HTERT-HM (cell line): ENCODE measurements around the genes P2RY6 and DNAJB13.

DNA sequence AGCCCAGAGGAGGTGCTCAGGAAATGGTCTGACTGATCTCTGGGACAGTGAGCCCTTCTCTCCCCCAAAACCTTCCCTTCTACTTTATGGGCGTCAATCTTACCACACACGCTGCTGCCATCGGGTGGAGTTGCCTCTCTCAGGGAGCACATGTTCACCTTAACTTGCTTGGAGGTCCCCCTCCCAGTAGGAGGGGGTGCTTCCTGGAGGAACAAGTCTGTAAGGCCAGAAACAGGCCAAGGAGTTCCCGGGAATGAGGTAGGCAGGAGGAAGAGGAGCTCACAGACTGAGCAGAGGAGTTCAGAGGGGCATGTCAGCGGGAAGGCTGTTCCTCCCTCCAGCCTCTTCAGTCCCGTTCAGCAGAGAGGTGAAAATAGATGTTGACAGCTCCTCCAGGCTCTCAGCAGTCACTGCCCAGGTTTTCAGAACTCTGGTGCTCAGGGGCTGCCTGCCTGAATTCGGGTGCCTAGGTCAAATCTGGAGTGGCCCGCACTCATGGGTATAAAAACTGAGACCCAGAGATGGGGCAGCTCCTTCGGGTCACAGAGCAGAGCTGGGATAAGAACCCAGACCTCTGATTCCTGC is 18.1 kb downstream of the ATG16L2 start:
- RRBS: no CpG with 5 or more reads among the region's 9 CpGs

- RRBS: no CpG with 5 or more reads among the region's 3 CpGs
Observed at GRCh38 chr11:73004517-73005193, 137.5 kb downstream of the FCHSD2 start.

- RRBS: no CpG with 5 or more reads among the region's 2 CpGs
Observed at GRCh38 chr11:73047992-73048501, 94.1 kb downstream of the FCHSD2 start.

GRCh38 chr11:73173570-73174452 is 31.7 kb upstream of the FCHSD2 start:
- RRBS: no CpG with 5 or more reads among the region's 11 CpGs

- RRBS: no CpG with 5 or more reads among the region's 5 CpGs
Observed at GRCh38 chr11:73175421-73176101, 33.4 kb upstream of the FCHSD2 start.

- RRBS: no CpG with 5 or more reads among the region's 12 CpGs
Observed at GRCh38 chr11:73177168-73178248, 35.4 kb upstream of the FCHSD2 start.

DNA sequence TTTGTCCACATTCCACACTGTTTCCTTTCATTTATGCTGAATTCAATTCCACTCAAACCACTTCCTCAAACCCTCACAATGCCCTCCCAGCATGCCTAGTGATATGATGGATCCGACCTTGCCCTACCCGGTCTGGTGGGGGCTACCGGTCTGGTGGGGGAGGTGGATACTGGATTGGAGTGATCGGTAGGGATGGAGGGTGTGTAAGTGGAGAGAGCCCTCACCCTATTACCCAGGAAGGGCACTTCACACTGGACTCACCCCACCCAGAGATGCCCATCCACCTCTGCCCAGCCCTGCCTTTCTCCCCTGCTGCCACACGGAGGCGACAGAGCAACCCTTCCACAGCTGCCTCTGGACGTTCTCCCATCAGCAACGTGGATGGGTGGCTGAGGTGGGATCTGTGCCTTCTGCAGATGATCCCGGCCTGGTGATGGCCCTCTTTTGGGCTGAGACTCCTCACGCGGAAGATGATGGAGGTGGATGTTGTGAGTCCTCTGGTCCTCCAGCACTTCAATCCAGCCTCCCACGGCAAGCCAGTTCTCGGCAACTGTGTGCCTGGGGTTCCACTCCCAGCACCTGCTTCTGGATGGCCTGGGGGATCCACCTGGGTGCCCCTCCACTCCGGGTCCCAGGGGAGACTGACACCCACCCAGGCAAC is 32.9 kb upstream of the P2RY2 start:
- RRBS: no CpG with 5 or more reads among the region's 14 CpGs

DNA sequence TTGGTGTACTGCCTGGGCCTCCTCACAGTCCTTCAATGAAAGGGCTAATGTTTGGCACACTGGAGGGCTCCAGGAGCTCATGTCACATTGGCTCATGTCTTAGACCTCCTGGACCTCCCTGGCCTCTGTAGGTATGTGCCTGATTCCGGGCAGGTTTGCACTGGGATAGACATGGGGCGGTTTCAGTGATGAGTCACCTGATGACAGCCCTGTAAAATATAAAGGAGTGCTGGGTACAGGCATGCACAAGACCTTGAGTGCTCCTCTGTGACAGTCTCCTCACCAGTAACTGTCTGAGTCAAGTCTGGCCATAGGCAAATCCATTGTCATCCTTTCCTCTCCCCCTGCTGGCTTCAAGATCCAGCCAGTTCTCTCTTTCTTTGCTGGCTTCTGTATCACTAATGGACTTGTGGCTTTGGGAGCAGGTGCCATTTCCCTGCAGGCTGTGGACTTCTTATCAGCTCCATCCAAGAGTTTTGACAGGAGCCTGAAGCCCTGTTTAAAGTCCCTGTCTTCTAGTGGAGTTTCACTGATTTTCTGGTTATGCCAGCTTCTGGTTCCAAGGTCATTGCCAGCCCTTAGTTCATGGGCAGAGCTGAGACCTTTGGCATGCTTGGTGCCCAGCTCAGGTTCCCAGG is 22.7 kb upstream of the P2RY2 start:
- RRBS: no CpG with 5 or more reads among the region's 2 CpGs

DNA sequence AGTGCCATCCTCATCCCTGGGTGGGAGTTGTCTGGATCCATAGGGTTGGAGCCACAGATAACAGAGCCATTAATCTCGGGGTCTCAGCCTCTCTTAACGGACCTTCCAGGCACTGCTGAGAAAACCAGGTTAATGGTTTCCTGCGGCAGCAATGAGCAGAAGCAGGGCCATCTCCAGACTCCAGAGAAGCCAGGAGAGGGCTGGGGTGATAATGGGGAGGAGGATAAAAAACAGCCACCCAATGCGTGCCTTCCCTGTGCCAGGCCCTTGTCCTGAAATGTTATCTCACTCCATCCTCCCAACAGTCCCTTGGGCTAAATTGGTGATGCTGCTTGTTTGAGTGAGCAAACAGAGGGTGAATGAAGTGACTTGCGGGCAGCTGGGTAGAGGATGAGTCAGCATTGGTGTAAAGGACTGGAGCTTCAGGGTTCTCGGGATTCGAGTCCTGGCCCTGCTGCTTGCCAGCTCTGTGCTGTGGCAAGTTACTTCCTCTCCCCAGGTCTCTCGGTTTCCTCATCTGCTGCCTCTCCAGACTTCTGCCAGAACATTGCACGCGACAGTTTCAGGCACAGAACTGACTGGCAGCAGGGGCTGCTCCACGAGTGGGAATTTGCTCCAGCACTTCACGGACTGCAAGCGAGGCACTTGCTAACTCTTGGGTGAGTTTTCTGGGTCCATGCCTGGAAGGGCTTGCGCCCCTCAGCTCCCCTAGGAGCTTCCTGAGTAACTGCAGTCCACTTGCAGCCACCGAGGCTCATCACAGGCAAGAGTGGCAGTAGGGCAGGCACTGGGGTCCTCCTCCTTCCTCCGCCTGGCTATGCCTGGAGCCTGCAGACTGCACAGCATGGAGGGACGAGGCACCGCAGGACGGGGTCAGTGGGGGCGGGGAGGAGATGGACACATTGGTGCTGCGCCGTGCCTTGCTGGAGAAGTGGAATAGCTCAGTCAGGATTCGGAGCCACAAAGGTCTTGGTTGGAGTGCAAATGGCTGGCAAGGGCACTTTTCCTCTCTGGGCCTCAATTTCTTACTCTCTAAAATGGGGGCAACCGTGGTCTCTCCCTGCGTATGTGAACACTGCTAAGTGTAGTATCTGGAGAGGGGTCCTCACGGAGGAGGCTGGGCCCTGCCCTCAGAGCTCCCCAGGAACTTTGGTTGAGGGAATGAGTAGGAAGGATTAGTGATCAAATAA is at the start of gene P2RY6:
Gene P2RY6, plus strand, starts transcription at position 531 of the 1,190 bp plus-strand sequence.
- RRBS: no CpG with 5 or more reads among the region's 26 CpGs

GRCh38 chr11:73307369-73308235 is 474 bp upstream of the ARHGEF17 start:
- RRBS: 0% methylated on average over 3 of the region's 72 CpGs

DNA sequence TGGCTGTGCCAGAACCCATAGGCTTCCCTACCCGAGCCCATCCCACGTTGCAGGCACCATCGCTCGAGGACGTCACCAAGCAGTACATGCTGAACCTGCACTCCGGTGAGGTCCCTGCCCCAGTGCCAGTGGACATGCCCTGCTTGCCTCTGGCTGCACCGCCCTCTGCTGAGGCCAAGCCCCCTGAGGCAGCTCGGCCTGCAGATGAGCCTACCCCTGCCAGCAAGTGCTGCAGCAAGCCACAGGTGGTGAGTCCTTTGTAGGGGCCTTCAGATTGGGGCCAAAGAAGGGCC is 3.5 kb downstream of the ARHGEF17 start:
- RRBS: no CpG with 5 or more reads among the region's 8 CpGs

DNA sequence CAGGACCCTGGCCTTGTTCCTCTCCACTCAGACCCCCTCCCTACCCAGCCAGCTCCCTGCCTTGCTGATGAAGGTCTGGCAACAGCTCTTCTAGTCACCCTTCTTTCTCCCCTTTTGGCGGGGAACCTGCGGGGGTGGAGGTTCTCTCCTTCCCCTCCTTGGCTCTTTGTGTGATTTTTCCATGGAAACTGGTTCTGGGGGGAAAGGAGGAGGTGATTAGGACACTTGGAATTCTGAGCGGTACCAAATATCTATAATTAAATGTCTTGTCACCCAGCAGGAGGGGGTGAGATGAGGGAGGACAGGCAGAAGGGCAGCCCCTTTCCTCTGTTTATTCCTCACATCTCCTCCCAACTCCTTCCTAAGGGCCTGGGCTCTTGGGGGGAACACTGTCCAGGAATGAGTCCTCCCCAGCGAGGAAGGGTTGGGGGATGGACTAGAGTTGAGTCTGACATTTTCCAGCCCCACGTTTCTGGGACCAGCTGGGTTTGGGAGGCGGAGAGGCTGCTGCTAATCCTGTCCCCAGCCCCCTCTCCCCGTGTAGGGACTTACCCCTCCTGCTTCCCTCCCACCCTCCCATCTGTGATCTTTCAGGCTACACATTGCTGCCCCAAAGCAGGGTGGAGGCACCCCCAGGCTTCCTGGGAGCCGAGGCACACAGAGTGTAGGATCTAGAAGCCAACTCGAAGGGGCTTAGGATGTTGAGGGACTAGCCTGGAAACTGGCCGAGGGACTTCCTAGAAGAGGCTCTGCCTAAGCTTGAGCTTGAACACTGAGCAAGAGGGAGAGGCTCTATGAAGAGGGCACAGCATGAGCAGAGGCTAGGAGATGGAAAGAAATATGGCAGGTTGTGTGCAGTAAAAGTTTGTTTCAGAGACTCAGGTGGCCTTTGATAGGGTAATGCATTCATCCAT is 7.5 kb downstream of the ARHGEF17 start:
- RRBS: no CpG with 5 or more reads among the region's 10 CpGs

DNA sequence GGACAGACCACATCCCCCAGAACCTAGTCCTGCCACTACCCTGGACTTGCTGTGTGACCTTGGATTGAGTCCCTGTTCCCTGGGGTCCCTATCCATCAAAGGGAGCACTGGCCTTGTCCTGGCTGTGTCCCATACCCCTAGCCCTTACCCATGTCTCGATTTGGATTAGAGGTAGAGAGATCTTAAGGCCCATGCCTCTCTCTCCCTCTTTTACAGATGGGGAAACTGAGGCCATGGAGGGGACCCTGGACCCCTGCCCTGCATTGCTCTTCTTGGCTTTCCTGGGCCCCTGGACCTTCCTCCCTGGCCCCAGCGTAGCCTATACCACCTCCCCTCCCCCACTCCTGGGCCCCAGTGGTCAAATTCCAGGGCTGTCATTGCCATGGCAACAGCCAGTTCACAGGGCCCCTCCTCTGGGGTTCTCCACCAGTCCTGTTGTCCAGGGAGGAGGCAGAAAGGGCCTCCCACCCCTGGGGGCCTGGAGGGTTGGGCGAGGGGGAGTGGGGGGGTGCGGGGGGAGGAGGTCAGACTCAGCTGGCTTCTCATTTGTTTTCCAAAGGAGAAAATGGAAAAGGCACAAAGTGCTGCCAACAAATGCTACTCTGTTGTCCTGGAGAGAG is 23.2 kb downstream of the ARHGEF17 start:
- RRBS: no CpG with 5 or more reads among the region's 4 CpGs

GRCh38 chr11:73334495-73335208 is 26.6 kb downstream of the ARHGEF17 start:
- RRBS: no CpG with 5 or more reads among the region's 5 CpGs

- RRBS: no CpG with 5 or more reads among the region's 4 CpGs
Observed at GRCh38 chr11:73335209-73335751, 27.2 kb downstream of the ARHGEF17 start.

GRCh38 chr11:73598428-73598933 is 569 bp upstream of the FAM168A start:
- RRBS: no CpG with 5 or more reads among the region's 18 CpGs

GRCh38 chr11:73759592-73760609 is 973 bp downstream of the RAB6A start:
- RRBS: 1% methylated on average over 13 of the region's 46 CpGs

GRCh38 chr11:73868924-73870004 is 7.4 kb downstream of the COA4 start:
- RRBS: no CpG with 5 or more reads among the region's 5 CpGs

DNA sequence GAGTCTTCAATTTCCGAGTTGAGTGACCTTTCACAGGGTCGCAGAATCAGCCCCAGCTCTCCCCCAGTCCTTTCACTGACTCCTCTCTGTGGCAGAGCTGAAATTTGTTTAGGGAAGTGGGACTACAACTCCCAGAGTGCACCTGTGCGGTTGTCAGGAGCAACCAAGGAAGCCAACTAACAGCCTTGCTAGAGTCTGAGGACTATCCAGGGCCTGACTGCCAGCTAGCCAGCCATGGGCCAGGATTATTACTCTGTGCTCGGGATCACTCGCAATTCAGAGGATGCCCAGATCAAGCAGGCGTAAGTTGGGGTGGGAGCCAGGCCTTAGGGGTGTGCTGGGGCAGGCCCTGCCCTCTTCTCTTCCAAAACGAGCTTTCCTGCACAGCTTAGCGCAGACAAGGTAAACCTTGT is at the start of gene DNAJB13:
Gene DNAJB13, plus strand, starts transcription at position 191 of the 413 bp plus-strand sequence.
- RRBS: no CpG with 5 or more reads among the region's 8 CpGs

DNA sequence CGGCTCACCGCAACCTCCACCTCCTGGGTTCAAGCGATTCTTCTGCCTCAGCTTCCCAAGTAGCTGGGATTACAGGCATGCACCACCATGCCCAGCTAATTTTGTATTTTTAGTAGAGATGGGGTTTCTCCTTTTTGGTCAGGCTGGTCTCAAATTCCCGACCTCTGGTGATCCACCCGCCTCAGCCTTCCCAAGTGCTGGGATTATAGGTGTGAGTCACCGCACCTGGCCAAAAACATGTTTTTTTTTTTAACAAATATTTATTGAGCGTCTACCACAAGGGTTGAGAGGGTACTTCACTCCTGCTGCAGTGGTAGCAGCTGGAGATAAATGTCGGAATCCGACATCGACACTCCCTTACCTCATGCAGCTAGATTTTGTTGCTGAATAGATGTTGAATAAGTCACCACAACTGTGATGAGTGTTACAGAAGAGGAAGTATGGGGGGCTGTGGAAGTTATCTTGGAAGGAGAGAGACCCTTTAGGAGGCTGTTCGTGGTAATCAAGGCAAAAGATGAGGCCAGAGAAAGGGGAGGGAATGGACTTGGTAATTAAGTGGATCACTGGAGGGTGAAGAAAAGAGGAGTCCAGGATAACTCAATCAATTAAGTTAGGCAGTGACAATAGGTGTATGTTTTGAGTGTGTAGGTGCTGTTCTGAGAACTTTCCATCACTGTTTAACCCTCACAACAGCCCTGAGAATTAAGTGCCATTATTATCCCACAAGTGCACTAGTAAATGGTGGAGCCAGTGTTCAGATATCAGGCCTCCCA is 1.1 kb downstream of the DNAJB13 start:
- RRBS: no CpG with 5 or more reads among the region's 11 CpGs